Vagina (tissue), 1 donor: ENCODE measurements around a stretch of chr5.

GRCh38 chr5:95961942-95962607 is 424 bp upstream of the ELL2 start:
- PRO-cap: bidirectional peak, plus-strand start at chr5:95962004, minus-strand start at chr5:95961841; bidirectional peak, plus-strand start at chr5:95962359, minus-strand start at chr5:95962391
- RAMPAGE, long total RNA: start-site peak on the plus strand at chr5:95961975-95962018, 60 reads

DNA sequence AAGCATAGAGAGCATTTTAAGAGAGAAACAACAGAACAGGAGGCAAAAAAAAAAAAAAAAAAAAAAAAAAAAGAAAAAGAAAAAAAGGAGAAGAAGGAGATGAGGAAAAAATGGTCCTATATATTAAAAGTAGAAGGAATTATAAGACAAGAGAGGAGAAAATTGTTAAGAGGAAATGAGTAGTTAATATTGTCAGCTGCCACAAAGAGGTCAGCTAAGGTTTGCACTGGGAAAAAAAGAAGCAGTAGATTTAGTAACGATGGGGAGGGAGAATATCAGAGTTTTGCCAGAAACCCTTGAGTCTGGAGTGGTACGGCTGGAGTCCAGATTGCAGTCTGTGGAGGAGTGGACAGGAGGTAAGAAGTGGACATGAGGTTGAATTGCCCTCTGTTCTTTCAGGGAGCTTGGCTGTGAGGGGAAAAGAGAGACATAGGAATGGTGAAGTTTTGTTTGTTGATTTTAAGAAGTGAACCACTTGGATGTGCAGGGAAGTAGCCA is 88.2 kb upstream of the ELL2 start:
- PRO-cap: no peak
- RAMPAGE, long total RNA: no peak

DNA sequence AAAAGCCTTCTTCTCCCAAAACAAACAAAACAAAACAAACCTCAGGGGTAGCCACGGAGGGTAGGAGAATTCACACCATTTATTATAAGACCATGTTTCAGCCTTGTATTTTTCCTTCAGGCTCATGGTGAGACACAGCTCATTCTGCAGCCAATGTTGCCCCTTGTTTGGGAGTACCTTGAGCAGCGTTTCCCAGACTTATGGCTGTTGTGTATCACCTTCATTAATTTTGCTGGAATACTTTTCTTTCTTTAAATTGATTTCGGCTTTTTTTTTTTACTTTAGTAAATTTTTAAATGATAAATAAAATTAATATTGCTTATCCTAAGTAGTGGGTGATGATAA is 100.9 kb downstream of the PCSK1 start:
- PRO-cap: no peak
- RAMPAGE, long total RNA: no peak

DNA sequence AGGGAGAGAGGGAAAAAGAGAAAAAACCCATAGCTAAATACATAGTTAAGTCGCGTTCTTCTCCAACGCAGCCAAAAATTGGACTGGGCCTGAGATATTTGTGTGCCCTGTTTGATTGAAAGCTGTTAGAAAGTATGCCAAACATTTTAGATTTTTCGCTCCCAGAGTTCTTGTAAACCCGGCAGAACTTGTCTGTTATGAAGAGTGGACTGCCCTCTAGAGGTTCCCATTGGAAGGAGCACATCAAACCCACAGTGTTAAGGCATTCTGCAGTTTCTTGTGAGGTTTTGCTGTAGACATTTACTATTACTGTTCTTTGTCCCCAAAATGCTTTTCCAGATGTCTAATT is 96.7 kb downstream of the PCSK1 start:
- PRO-cap: no peak
- RAMPAGE, long total RNA: no peak

- PRO-cap: no peak
- RAMPAGE, long total RNA: no peak
These were observed 47.9 kb upstream of the CAST start for GRCh38 chr5:96614178-96614868.

DNA sequence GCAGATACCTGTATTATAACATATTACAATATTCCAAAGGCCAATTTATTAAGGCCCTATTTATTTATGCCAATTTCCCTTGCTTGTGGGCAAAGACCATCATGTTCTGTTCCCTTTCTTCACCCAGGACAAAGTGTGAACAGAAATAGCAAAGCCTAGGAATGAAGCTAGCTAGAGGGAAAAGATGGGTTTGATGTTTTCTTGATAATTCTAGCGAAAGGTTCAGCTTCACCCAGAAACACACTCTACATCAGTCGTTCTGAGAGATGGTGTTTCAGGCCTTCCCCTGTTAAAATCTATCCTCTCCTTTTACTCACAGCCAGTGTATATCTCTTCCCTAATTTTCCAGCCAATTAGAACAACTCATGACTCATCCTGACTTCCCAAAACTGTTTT is 28.6 kb upstream of the CAST start:
- PRO-cap: no peak
- RAMPAGE, long total RNA: no peak

DNA sequence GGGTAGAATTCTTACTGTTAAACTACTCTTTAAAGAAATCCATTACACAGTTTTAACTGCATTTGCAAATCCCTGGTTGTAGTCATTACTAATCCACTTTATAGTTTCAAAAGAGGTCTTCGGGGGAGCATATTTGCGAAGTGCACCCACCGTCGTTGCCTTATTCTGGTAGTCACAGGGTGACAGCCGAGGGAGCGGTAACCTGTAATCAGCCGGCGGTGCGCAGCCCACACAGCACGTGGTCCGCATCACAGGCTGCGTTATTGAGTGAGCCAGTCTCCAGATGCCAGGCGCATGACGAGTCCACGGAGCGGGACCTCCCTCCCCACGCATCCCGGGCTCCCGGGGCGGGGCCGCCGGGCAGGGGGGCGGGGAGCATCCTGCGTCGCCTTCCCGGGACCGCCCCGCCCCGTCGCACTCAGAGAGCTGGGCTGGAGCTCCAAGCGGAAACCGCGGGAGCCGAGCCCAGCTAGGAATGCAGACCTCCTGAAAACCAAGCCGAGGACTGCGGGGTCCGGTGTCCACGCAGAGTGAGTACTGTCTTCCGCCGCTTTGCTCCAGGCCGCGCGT is 40.3 kb downstream of the CAST start:
- PRO-cap: bidirectional peak, plus-strand start at position 421 of the sequence, minus-strand start at position 176 of the sequence
- RAMPAGE, long total RNA: start-site peak on the plus strand centred at position 422 of the sequence, 68 bp wide, 748 reads

- PRO-cap: no peak
- RAMPAGE, long total RNA: start-site peak on the plus strand at chr5:96765266-96765287, 133 reads
These were observed 42.7 kb downstream of the ERAP1 start for GRCh38 chr5:96764883-96765553.

DNA sequence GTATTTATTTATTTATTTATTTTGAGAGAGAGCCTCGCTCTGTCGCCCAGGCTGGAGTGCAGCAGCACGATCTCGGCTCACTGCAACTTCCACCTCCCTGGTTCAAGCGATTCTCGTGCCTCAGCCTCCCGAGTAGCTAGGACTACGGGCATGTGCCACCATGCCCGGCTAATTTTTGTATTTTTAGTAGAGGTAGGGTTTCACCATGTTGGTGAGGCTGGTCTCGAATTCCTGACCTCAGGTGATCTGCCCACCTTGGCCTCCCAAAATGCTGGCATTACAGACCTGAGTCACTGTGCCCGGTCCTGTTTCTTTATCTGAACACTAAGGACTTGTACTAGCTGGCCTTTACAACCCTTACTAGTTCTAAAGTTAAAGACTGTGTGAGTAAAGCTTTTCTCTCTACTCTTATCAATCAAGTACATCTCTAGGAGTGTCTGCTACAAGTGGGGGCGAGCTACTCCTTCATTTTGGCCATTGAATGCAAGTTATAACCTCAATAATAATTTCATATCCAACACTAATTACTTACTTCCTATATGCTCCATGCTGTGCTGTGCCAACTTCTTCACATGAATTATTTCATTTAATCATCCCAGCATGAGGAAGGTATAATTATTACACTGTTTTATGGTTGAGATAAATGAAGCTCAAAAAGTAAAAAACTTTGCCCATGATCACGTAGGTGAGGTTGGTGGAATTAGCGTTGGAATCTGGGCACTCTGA is 833 bp downstream of the ERAP2 start:
- PRO-cap: no peak
- RAMPAGE, long total RNA: no peak

DNA sequence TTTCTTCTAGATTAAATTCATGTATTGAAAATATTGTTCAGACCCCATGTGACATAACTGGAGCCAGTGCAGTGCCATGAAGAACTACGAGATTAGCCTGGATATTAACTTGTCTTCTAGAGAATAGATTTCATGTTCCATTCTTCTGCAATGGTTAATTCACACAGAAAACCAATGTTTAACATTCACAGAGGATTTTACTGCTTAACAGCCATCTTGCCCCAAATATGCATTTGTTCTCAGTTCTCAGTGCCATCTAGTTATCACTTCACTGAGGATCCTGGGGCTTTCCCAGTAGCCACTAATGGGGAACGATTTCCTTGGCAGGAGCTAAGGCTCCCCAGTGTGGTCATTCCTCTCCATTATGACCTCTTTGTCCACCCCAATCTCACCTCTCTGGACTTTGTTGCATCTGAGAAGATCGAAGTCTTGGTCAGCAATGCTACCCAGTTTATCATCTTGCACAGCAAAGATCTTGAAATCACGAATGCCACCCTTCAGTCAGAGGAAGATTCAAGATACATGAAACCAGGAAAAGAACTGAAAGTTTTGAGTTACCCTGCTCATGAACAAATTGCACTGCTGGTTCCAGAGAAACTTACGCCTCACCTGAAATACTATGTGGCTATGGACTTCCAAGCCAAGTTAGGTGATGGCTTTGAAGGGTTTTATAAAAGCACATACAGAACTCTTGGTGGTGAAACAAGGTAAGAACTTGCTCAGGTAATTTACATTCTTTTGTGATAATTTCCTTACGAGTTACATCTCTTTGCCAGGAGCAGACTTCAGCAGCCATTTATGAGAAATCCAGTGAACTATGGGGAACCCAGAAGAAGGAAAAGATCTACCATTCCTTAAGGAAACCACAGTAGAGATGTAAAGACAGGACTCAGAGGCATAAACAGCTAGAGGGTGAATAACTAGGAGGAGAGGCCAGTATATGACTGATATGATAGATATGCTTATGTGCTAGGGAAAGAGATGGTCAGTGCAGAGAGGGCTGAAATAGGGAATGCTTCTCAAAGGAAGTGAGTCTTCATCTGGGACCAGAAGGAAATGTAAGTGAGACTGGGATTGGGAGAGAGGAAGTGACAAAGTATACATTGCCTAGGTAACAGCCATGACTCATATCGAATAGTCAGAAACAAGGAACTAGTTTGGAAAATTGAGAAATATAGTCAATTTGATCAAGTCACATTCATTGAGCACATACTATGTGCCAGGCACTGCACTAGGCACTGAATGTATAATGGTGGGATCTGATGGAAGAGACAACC is 3.7 kb downstream of the ERAP2 start:
- PRO-cap: no peak
- RAMPAGE, long total RNA: no peak

DNA sequence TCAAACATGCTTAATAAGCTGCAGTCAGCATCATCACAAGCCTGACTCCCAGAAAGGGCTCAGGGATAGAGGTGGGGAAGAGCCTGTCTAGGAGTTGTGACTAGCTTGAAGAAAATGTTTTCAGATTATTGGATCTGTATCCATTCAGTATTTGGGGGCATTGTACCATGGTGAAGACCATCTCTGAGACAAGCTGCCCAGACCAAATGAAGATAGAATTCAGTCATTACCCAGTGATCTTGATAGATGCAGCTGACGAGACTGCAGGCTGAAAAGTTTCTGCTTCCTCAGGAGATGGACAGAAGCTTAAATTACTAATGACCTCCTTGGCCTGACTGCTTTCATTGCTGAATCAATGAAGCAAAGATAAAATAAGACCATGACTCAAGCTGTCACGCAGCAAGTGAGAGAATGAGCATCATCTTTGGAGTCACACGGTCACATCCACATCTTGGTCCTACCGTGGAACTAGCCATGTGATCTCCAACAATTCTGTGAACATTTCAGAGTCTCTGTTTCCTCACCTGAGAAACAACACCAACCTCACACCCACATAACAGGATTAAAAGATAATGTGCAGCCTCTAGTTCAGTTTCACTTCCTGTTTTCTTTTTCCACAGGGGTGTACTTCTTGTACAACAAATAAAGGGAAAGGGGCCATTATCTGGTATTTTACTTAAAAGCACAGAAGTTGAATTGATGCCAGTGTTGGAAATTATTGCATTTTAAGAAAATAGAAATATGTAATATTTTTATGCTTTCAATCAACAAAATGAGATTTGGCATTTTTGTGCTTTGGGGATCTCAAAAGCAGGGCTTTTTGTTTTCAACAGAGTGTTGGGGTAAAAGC is 9.6 kb downstream of the ERAP2 start:
- PRO-cap: no peak
- RAMPAGE, long total RNA: no peak

DNA sequence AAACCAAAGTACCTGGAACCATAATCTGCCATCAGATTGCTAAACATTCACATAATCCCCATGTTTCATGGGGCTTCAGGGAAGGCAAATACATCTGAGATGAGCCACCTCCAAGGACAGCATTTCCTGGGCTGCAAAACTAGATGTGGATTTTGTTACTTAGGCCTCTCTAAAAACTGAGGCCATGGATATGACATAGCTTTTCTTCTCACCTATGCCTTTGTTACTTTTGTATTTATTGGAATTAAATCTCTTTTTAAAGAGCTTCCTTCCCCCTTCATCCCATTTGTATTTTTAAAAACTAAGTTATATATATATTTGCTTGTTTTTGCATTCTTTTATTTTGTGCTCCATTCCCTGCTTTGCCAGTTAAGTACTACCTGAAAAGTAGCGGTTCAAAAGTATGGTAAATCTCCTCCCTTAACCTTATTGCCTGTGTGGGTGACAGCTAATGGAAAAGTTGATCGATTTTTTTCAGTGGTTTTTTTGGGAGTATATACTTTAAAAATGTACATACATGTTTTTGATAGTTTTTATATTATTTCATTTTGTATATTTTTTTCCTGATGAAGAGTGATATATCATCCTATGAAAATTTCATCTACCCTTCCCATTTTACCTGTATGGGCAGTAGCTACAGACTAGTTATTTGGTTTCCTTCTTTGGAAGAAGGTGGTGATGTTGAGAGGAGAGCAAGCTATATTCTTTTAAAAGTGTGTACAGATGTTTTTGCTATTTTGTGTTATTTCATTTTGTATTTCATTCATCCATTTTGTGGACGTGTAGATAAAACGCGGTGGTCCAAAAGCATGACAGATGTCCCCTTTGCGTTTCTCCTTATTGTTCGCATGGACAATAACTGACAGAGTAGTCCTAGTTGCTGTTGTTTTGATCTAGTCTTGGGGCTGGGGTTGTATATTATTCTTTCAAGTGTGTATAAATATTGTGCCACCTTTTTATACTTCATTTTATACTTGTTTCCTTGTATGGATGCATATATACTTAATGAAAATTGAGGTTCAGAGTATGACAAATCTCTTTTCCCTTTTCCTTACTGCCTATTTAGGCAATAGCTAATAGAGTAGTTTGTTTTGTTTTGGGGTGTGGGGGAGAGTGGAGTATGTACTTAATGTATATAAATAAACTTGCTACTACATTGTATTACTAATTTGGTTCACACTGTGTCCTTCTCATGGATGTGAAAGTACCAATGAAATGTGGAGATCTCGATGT is 96.5 kb downstream of the LNPEP start:
- PRO-cap: no peak
- RAMPAGE, long total RNA: no peak

DNA sequence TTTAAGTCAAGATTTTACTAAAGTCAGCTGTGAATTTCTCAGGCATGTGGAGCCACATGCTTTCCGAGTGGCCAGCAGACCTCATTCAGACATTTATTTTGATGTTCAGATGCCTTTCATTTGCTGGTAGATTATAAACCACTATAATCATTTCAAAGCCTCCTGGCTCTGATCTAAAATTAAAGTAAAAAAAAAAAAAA is 29.9 kb downstream of the LIX1 start:
- PRO-cap: no peak
- RAMPAGE, long total RNA: no peak

- PRO-cap: no peak
- RAMPAGE, long total RNA: no peak
These were observed 15.6 kb downstream of the RIOK2 start for GRCh38 chr5:97167256-97168113.

DNA sequence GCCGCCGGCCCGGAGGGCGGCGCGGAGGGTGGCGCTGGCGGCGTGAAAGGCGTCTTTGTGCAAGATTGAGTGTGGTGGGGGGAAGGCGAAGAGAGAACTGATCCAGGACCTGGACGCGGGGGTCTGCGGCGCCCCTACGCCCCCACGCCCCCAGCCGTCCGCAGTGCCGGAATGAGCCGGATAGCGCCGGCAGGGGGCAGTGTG is 4.5 kb upstream of the RGMB start:
- PRO-cap: bidirectional peak, plus-strand start at position 72 of the sequence, minus-strand start outside the sequence
- RAMPAGE, long total RNA: no peak

DNA sequence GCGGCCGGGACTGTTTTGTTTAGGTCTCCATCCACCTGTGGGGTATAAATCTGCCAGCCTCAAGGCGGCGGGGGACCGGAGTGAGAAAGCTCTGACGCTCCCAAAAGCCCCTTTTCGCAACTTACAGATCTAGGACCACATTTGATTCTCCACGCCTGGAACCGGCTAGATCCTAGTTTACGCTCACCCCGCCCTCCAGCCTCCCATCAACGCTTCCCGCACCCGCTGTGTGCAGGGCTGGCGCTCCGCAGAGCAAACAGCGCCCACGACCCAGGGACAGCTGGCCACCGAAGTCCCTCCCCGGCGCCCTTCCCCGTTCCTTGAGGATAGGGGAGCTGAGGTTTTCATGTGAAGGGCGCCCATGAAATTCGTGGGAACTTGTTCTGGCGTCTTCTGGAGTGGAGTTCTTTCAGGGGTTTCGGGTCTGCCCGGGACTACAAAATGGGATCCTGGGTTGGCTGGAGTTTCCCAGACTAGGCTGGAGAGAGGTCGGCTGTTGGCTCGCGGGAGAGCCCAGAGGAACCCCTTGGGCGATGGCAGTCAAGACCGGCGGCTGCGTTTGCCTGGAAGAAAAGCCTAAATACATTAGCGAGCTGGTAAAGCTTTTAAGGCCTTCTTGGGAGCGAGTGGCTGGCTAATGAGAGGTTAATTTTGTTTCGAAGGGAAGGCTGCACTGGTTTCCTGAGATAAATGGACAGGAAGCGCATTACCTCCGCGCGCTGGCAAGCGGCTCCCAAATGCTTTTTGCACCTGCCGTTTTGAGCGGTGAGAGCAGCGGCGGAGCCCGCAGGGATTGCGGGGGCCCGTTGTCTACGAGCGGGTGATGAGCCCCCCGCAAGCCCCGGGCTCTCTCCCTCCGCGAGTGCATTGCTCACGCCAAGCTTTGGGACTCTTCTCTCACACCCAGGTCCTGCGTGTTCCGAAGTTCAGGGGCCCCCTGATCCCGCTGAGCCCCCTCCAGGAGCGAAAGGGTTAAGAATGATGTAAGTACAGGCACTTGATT is 3.5 kb upstream of the RGMB start:
- PRO-cap: no peak
- RAMPAGE, long total RNA: no peak

GRCh38 chr5:98872425-98873149 is 56.2 kb downstream of the CHD1 start:
- PRO-cap: no peak
- RAMPAGE, long total RNA: start-site peak on the minus strand at chr5:98872617-98872721, 7 reads

DNA sequence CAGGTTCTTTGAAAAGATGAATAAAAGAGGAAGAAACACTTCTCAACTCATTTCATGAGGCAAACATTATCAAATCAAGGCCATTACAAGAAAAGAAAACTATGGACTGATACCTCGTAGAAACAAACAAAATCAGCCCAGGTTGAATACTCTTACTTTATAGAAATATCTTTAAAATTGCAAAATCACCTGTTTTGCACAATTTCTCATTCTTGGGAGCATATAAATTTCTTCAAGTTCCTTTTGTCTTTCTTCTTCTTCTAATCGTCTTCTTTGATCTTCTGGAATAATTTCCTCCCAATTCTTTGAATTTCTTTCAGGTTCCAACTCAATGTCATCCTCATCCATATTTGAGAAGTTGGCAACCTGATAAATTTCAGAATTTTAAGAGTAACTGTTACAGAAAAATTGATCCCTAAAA is 49.4 kb downstream of the CHD1 start:
- PRO-cap: no peak
- RAMPAGE, long total RNA: start-site peak on the minus strand centred at position 350 of the sequence, 8 bp wide, 26 reads

DNA sequence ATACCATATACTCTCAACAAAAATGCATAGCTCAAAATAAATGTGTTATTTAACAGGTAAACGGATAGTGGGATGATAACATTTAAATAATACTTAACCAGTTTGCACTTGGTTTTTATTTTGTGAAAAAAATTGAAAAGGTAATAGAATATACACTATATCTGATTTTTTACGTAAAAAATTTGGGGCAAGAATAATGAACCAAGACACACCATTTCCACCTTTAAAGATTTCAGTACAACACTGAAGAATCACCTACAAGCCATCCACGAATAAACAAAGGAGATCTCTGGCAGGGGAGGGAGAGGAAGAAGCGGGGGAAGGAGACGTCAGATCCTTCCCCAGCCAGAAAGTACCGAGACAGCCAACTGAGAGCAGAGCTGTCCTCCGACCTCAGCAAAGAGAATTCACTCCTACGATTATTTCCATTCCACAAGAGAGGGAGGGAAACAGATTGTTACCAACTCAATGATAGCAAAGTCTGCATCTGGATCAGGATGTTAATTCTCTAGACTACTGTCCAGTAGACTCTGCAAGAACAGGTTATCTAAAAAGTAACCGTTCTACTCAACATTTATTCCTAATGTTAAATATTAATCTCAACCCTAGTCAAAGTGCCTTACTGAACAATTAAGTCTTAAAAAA is 1.6 kb downstream of the CHD1 start:
- PRO-cap: unidirectional peak, plus-strand start at position 348 of the sequence; unidirectional peak, plus-strand start at position 428 of the sequence
- RAMPAGE, long total RNA: no peak

- PRO-cap: no peak
- RAMPAGE, long total RNA: no peak
These were observed 837 bp downstream of the FAM174A start for GRCh38 chr5:100536029-100536392.